Skeletal muscle satellite cell (primary cell): ENCODE measurements around a stretch of chr12.

- CAGE, long polyA plus RNA = no peak
Observed at GRCh38 chr12:102413248-102413983, 66.9 kb downstream of the IGF1 start.

DNA sequence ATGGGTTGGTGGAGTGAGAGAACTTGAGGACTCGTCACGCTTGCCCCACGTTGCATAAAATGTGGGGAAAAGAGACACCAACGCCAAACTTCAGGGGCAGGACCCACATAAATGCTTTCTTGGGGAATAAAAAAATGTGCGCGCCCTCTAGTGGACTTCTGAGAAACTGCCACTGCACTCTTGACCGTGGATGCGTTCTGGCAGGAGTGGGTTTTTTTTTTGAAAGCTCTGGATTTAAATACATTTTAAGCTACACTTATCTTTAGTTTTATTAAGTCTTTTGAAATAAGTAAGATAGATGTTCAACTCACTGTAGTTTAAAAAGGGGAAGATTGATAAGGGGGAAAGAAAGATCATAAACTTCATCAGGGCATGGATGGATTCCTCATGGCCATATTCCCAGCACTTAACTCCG lies 4.2 kb upstream of the IGF1 start:
- CAGE, long polyA plus RNA = no peak

DNA sequence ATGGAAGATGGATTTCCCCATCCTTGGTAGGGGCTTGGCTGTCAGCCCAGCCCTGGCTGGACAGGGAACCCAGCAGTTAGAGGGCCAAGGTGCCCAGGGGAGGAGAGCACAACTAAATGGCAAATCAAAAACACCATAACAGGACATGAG lies 6.1 kb downstream of the PAH start:
- CAGE, long polyA plus RNA = no peak

- CAGE, long polyA plus RNA = no peak
Observed at GRCh38 chr12:102921370-102921709, 4.3 kb upstream of the PAH start.

DNA sequence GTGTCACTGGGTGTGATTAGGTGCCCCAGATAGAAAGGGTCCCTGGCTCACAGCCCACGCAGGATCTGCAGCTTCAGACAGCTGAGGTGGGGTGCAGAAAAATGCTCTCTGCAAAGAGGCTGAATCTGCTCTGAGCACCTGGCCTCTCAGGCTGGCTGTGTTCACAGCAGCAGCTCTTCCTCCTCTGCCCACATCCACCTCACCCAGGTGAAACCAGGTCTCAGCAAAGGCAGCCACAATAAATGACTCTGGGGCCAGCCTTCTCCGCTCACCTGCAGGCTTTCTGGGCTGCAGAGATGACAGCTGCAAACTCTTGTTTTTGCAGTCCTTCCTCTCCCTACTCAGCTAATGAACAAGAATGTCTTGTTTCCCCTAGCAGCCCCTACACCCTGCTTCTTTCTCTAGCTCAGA lies 28.4 kb upstream of the HSP90B1 start:
- CAGE, long polyA plus RNA = no peak

DNA sequence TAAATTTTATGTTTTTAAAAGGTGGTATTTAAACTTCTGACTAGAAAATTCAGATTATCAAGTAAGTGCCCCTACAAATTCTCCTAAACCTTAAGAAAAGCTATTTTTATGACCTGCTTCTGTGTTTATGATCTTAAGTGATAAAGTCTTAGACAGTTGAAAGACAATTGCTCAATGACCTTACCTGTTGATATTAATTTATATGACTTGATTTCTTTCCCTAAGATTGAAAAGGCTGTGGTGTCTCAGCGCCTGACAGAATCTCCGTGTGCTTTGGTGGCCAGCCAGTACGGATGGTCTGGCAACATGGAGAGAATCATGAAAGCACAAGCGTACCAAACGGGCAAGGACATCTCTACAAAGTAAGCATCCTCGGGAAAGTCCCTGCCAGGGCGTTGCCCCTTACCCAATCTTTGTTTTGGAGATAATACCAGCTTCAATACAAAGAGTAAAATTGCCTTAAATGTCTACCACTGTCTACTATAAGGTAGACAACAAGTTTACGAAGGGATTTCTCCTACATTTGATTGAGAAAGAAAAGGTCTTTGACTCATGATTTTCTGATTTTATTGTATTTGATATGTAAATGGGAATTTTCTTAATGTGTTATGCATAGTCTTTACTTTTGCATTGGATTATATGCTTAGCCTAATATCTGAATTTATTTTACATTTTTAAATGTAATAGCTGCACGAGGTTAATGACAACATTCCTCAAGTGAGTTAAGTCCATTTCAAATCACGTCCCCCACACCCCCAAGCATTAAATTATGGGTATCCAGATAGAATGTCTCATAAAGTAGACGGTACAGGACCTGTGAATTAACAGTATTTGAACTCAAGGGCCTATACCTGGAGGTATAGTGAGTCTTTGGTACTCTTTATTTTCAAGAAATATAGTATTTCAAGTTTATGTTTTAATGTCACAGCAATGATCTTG lies 13.2 kb downstream of the UQCC6 start:
- CAGE, long polyA plus RNA = no peak

DNA sequence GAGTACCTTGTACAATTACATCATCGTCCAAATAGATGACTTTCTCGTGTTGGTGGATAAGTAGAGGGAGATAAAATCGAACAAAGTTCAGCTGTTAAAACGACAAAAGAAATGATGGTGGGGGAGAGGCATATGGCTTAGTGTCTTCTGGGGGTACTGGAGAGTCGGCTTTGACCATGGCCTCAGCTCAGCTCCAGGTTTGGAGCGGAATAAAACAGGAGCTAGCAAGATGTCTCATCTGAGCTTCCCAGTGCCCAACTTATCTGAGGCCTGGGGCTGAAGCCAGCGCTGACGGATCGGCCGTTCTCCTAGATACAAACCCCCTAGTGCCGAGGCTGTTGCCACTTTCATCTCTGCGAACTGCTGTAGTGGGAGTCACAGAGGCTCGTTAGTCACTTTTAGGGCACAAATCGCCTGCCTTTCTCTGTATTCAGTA lies 31.8 kb downstream of the TDG start:
- CAGE, long polyA plus RNA = no peak

DNA sequence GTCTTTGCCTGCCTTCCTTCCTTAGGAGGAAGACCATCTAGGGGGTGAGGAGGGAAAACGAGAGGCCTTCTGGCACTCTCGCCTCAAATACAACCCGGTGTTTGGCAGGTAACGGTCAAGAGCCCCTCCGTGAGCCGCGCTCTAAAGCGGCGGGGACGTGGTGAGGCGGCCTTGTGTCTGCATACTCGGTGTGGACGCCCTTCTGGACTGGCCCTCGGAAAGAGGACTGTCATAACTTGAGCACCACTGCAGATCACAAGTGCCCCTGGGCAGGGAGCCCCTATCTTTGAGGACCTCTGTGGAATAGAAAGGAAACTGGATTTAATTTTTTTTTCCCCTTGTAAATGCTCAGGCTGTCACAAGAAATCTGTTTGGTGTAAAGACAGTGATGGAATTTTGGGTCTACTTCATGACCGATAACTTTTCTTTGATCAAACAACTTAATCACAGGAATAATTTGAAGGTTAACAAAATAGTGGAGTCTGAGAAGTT lies 828 bp downstream of the HCFC2 start:
- CAGE, long polyA plus RNA = no peak

DNA sequence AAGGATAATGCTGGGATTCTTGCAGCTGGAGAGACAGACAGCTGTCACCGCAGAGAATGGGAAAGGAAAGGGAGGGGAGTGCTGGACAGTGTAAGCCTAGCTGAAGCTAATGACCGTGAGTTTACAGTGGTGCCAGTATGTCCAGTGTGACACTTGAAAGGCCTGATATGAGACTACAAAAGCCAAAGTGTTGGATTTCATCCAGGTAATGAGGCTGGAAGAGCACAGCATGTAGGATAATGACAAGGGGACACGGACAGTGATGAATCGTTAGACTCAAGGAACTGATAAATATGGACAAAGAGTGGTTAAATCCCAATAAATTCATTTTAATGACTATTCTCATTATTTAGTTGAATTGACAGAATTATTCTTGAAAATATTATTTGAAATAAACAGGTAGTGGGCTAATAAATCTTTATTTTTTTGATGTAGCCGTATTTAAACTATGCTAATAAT lies 5.3 kb downstream of the NFYB start:
- CAGE, long polyA plus RNA = no peak

DNA sequence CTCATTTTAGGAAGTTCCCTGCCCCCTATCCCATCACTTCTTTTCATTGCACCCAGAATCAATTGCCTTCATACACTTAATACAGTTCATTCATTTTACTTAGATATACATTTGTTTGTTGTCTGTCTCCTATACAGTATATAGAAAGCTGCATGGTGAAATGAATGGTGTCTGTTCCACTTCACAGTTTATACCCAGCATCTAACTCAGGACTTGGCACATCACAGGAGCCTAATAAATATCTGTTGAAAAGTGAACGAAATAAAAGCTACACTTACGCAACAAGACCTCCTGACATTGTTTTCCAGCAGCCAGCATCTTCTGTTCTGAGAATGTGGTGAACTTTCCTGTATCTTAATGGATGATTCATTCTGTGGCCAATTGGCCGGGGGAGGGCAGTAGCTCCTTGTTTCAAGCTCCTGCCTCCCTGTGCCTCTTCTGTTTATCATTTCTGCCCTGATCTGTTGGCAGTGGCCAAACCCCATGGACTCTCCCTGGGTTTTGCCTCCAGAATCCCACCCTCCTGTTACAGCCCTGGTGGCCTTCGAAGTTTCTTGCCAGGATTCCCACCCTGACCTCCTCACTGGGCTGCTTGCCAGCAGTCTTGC lies 38.1 kb upstream of the TXNRD1 start:
- CAGE, long polyA plus RNA = no peak

GRCh38 chr12:104219800-104220561 lies 4.4 kb downstream of the TXNRD1 start:
- CAGE, long polyA plus RNA = no peak

- CAGE, long polyA plus RNA = no peak
Observed at GRCh38 chr12:104315484-104316259, 12.1 kb downstream of the EID3 start.

DNA sequence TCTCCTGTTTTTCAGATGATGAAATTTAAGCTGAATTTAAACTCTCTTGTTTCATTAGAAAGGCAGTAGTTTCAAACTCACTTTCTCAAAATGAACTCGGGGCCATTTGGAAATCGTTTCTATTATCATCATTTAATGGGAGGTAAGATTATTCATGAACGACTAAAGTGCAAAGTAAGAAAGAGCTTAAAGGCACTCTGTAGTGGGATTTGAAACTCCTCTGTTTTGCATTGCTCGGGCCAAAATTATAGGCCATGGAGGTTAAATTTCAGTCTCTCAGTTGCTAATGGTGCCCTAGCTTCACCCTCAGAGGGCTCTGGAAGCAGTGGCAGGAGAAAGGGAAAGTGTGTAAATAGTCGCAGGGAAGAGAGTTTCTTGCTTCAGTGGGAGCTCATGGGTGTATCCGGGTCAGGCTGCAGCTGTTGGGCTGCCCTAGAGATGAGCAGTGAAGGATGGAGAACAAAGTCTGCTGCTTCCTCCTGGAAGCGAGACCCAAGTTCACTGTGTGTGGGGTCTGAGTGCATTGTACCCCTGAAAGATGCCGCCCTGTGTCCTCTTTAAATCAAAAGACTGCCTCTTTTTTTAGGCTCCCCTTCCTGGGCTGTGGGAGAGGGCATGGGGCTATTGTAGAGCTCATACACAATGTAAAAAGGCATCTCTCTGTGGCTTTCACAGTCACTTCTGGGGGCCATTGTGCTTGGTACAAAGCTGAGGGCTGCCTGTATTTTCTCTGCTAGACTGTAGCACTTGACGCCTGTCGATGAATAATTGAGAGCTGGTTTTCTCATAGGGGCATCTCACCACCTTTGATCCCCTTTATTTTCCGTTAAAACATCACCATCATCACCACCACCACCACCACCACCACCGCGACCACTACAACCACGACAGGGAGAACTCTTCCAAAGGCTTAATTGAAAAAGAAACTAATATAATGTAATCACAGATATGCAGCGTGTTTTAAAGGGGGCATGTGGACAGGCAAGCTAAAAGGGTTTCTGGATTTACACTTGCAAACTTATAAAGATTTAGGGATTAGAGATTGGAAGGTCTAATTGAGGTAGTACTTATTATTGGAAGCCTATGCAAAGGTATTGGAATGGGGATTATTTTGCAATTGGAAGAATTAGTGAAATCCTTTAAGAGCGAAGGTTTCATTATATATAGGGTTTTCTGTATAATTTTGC lies 16.7 kb downstream of the CHST11 start:
- CAGE, long polyA plus RNA = no peak

- CAGE, long polyA plus RNA = no peak
Observed at GRCh38 chr12:104486942-104487243, 30.1 kb downstream of the CHST11 start.

- CAGE, long polyA plus RNA = no peak
Observed at GRCh38 chr12:104494826-104495300, 38.1 kb downstream of the CHST11 start.

DNA sequence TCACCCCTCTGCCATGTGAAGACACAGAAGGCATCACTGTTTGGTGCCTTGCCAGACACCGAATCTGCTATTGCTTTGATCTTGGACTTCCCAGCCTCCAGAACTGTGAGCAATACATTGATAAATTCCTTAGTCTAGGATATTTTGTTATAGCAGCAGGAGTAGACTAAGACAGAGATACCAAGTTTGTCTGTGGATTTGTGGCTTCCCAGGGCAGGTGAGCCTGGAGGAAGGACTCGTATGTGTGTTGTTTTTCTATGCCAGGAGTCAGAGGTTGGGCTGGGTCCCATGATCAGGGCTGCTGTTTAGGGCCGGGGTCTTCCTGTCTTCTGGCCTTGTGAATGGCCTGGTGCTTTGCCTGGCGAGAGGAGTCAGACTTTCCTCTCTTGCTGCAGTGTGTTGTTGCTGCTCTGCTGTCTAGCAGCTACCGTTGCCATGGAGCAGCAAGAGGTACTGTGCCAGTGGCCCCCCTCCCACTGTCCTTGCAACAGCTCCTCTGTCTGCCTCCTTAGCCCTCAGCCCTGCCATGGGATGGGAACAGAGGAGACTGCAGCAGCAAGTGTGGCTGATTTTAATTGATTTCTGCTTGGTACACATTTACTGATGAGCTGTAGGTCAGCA lies 111.2 kb downstream of the CHST11 start:
- CAGE, long polyA plus RNA = no peak

- CAGE, long polyA plus RNA = no peak
Observed at GRCh38 chr12:104655698-104656103, 199.0 kb downstream of the CHST11 start.

- CAGE, long polyA plus RNA = no peak
Observed at GRCh38 chr12:104672295-104673141, 215.8 kb downstream of the CHST11 start.

DNA sequence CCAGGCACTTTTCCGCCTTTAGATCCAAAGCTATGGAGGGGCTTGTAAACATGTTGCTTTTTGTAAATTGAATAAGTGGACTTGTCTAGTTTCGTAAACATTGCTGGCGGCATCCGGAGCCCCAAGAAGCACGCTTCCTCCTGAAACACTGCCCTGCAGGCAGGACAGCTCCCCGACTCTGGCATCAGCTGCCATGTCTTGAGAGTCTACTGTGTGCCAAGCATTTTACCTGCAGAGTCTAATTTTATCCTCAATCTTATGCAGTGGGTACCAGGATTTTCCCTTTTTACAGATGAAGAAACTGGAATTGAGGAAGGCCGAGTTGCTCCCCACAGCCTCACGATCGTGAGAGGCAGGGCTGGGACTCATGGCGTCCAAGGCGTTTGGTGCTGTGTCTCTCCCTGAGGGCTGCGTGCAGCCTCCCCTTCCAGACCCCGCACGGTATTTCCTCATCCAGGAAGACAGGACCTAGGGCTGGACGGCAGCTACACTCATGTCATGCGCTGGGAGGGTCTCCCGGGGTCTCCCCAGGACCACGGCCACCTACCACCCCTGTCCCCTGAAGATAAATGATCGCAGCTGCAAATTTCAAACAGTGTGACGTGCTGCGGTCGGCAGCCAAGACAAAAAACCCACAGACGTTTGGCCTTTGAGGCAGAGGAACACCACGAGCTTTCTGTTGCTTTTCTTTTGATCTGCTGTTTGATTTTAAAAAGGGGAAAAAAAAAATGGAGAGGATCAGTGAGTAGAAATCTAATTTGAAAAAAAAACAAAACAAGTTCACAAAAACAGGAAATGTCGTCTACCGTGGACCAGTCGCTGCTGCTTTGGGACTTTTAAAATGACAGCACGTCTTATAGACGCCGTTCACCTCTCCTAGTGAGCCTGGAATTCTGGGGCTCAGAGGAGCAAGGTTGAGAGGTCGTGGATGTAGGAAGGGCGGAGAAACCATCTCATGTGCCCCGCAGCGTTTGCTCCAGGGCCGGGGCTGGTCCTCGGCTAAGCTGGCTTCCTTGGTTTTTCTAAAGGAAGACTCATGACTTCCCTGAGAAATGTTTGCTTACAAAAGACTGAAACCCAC lies 237.7 kb downstream of the SLC41A2 start:
- CAGE, long polyA plus RNA = no peak

- CAGE, long polyA plus RNA = no peak
Observed at GRCh38 chr12:104882901-104883386, 75.1 kb downstream of the SLC41A2 start.